Daoy (cell line): ENCODE results near the genes SULT1A4, KIF22, TAOK2 and ZNF688.

DNA sequence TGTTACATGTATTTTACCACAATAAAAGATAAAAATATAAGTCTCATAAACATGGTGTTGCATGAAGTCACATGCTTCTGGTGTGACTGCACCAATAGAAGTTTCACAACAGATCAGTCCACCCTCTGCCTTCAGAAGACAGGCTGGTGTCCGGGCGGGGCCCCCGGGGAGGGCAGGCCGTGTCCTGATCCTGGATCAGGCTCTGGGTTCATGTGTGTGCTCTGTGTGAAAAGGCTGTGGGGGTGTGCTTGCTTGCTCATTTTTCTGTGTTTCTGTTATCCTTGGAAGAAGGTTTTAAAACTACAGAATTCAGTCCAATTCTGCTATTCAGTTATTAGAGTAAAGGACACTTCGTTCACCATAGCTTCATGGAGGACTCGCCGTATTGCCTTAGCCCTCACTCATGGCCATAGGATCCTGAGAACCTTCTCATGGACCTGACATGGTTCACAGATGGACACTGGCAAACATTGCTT lies 106.3 kb downstream of the NPIPB11 start:
- RAMPAGE, long total RNA: no peak

GRCh38 chr16:29459489-29460130 lies at the start of gene SULT1A4:
TSS of gene SULT1A4 (plus strand) at chr16:29459913.
- RAMPAGE, long total RNA: no peak

DNA sequence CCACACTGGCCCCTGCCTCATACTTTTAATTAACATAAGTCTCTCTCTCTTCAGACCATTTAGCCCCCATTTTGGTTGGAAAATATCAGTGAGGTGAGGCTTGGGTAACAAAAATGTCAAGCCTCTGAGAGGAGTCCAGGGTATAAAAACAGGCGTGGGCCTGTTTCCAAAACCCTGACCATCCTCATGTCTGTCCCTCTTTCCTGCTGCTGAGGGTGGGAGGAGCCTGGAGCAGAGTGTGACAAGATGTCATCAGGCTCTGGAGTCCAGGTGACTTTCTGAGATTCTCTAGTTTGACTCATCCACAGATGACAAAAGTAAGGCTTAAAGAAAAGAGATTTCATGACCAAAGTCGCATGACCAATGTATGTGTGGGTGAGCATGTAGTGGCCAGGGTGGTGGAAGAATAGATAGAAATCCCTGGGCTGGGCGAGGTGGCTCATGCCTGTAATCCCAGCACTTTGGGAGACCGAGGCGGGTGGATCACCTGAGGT lies 1.1 kb upstream of the C16orf54 start:
- RAMPAGE, long total RNA: no peak

- RAMPAGE, long total RNA: no peak
Measured at GRCh38 chr16:29757998-29758384, 12.2 kb upstream of the C16orf54 start.

- RAMPAGE, long total RNA: no peak
Measured at GRCh38 chr16:29760454-29761070, 14.8 kb upstream of the C16orf54 start.

- RAMPAGE, long total RNA: no peak
Measured at GRCh38 chr16:29789855-29790878, at the start of gene KIF22. TSS of gene KIF22 (plus strand) at chr16:29790751.

- RAMPAGE, long total RNA: no peak
Measured at GRCh38 chr16:29847016-29847579, 15.9 kb downstream of the CDIPT start.

GRCh38 chr16:29973093-29974050 lies at the start of gene TAOK2:
TSS of gene TAOK2 (plus strand) at chr16:29973868.
- RAMPAGE, long total RNA: no peak

GRCh38 chr16:29994015-29994740 lies 1.2 kb downstream of the HIRIP3 start:
- RAMPAGE, long total RNA: no peak

DNA sequence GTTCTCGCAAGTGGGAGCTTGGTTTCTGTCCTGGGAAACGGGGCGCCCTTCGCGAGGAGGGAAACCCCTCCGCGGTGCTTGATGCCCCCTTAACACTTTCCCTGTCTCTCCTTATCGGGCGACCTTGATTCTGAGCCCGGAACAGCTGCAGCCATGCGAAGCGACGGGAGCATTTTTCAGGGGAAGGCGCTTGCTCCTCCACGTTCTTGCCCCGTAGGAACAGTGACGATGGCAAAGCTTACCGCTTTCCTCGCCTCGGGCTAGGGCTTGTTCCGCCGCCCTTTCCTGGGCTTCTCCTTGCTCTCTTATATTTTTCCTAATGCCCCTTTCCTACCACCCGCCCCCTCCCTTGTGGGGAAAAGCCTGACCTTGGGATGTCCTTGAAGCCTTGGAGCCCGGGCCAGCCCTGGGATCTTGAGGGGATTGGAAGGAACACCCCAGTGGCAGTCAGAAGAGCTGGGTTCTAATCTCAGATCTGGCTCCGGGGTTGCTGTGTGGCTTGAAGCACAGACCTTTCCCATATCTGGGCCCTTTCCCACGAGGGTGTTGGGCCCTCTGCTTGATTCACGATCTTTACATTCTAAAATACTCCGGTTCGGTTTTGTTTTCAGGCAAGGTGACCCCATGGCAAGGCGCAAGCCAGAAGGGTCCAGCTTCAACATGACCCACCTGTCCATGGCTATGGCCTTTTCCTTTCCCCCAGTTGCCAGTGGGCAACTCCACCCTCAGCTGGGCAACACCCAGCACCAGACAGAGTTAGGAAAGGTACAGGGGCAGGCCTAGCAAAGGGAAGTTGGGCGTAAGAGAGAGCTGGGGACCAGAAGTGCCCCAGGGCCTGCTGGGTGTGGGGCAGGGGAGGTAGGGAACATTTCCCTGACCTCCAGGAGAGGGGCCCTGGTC lies 964 bp downstream of the ALDOA start:
- RAMPAGE, long total RNA: no peak

GRCh38 chr16:30276191-30276561 lies 27.9 kb upstream of the NPIPB13 start:
- RAMPAGE, long total RNA: no peak

GRCh38 chr16:30334270-30334654 lies 20.8 kb downstream of the CD2BP2 start:
- RAMPAGE, long total RNA: no peak

- RAMPAGE, long total RNA: no peak
Measured at GRCh38 chr16:30510213-30510887, 16.0 kb downstream of the ZNF768 start.

- RAMPAGE, long total RNA: no peak
Measured at GRCh38 chr16:30568188-30568709, 3.3 kb downstream of the ZNF688 start.

DNA sequence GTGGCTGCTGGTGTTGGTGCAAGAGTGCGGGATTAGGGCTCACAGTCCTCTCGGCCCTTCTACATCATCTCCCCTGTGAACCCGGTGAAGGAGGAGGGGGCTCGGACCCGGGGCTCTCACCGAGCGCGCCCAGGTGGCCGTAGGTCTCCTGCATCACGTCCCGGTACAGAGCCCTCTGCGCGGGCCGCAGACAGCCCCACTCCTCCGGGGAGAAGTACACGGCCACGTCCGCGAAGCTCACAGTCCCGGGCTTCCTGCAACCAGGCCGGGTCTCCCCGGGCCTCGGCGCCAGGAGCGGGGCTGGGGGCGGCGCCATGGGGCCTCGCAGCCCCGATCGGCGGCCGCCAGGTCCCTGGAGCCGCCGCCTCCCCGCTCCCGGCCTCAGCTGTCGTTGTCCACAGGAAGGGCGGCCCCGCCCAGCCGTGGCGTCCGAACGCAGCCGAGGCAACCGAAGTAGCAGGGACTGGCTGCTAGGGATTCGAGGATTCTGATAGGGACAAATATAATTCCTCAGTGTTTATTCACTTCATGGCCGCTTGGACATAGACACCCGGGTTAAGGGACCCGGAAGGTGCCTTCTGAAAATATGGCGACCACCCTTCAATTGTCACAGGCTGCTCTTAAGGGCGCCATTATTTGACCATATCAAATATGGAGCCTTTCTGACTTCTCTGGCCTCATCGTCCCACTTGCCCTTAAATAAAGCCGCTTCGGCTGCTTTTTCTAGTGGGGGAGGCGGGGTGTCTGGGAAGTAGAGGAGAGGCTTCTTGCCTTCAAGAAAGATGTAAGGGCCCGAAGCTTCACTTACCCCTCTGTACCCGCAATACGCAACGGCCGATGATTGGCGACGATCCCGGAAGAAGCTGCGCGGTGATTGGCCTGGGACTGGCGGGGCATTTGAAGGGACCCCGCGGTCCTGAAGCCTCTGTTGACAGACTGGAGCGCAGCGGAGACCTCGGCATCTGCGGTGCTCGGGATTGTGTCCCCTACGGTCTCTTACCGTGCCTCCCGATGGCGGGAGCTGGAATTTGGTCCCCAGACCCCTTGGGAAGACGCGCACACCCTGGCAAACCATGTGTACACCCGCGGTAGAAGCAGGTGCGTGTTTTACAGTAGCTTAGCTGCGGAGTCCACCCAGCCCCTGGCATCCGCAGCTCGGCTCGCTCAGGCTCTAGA lies at the start of gene ZNF688:
TSS of gene ZNF688 (minus strand) at position 401 of the 1,176 bp plus-strand sequence.
- RAMPAGE, long total RNA: no peak

DNA sequence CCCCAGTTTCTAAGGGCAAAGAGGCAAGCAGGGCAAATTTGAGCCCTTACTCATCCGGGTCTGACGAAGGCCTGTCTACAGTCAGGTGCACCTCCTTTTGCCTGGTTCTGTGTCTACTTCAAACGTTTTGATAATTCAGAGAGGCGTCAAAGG lies 2.2 kb downstream of the FBRS start:
- RAMPAGE, long total RNA: no peak

DNA sequence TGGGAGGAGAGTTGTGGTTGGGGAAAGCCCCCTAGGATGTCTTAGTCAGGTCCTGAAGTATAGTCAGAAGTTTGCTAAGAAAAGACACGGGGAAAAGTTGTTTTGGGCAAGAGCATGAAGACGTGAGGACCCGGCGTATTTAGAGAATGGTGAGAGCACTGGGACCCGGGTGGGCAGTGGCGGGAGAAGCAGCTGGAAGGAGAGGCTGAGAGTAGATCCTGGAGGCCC lies 2.6 kb downstream of the FBRS start:
- RAMPAGE, long total RNA: no peak

DNA sequence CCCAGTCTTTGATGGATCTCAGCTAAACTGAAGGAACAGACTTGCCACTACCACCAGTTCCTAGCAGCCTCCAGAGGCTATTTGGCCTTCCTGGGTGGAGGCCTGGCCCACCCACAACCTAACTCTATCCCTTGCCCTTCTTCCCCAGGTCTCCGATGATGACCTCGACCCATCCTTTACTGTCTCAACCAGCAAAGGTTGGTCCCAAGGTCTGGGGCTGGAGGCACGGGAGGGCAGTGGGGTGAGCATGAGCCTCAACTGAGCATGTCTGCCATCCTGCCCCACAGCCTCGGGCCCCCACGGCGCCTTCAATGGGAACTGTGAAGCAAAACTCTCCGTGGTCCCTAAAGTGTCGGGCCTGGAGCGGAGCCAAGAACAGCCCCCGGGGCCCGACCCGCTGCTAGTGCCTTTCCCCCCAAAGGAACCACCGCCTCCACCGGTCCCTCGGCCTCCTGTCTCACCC lies 4.1 kb downstream of the FBRS start:
- RAMPAGE, long total RNA: no peak

GRCh38 chr16:30723694-30724183 lies 16.7 kb upstream of the TMEM265 start:
- RAMPAGE, long total RNA: no peak

DNA sequence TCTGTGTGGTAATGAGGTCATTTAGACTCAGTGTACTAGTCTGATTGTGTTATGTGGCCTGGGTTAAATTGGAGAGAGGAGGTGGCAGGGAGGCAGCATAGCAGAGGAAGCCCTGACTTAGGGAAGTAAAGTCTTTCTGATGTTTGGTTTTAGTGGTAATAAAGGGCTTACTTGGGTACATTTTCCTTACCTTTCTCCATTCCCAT lies 507 bp downstream of the TMEM265 start:
- RAMPAGE, long total RNA: no peak